HL-60 (cell line): ENCODE data around the gene RPS6KL1.

GRCh38 chr14:74610727-74611323 is 1.2 kb downstream of the LTBP2 start:
- RRBS, result 92% methylated on average over 8 of the region's 44 CpGs

- RRBS, result no CpG with 5 or more reads among the region's 6 CpGs
Observed at GRCh38 chr14:74683248-74683892, 29.5 kb downstream of the AREL1 start.

DNA sequence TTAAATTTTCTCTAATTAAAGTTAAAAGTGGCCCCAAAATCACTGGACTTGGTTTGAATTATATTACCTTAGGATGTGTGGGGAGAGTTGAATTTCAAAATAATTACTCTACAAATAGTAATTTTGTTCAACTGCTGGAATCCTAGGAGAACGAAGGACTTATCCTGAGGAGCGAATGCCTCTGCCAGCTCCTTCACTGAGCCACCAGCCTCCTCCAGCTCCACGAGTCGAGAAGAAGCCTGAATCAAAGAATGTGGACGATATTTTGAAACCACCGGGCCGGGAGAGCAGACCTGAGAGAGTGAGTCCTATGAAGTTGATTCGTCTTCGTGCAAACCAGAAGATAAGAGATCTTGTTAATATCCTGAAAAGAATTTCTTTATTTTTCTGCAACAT is 49.4 kb downstream of the YLPM1 start:
- RRBS, result no CpG with 5 or more reads among the region's 9 CpGs

- RRBS, result 3% methylated on average over 14 of the region's 47 CpGs
Observed at GRCh38 chr14:74923001-74923639, at the start of gene RPS6KL1. Gene RPS6KL1 (minus strand): TSS chr14:74923260.

- RRBS, result no CpG with 5 or more reads among the region's 3 CpGs
Observed at GRCh38 chr14:75068806-75068942, 767 bp upstream of the ZC2HC1C start.

DNA sequence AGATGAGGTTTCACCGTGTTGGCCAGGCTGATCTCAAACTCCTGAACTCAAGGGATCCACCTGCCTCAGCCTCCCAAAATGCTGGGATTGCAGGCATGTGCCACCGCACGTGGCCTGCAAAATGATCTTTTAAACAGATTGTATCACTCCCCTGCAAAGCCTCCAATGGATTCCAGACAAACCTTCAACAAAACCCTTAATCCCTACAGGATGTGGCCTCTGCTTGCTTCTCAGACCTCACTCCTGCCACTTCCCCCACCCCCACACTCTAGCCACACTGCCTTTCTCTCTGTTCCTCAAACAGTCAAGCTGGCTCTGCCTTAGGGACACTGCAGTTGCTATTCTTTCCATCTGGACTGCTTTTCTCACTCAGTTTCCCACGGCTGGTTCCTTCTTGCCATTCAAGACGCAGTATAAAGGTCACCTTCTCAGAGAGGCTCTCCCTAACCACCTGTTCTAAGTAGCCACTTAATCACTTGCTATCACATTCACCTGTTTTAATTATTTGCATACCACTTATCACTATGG is 47.3 kb upstream of the TMED10 start:
- RRBS, result no CpG with 5 or more reads among the region's 5 CpGs

- RRBS, result no CpG with 5 or more reads among the region's 5 CpGs
Observed at GRCh38 chr14:75283796-75284591, 5.4 kb downstream of the FOS start.

- RRBS, result no CpG with 5 or more reads among the region's 10 CpGs
Observed at GRCh38 chr14:75298417-75299127, 19.9 kb downstream of the FOS start.

- RRBS, result no CpG with 5 or more reads among the region's 14 CpGs
Observed at GRCh38 chr14:75401320-75401892, 26.4 kb upstream of the JDP2 start.

- RRBS, result no CpG with 5 or more reads among the region's 18 CpGs
Observed at GRCh38 chr14:75426338-75427364, 1.2 kb upstream of the JDP2 start.

DNA sequence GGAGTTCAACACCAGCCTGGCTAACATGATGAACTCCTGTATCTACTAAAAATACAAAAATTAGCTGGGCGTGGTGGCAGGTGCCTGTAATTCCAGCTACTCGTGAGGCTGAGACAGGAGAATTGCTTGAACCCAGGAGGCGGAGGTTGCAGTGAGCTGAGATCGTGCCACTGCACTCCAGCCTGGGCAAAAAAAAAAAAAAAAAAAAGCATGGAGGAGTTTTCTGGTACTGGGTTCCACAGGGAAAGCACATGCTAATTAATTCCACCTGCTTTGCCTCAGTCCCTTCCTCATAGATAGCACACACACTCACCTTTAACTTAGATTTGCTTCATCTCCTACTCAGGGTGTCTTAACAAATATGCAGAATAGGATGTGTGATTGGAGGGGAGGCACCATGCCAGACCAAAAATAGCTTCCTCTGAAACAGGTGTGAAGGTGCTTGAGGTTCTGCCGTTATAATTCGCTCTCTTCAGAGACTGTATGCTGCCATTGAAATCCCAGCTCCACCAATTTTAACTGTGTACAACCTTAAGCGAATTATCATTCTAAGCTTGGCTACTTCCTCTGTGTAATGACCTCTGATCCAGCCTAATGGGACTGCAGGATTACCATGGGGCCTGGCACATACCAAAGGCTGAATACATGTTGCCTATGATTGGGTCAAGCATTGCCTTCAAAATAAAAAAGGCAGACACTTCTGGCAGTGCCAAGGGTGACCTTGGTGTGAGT is 9.3 kb downstream of the JDP2 start:
- RRBS, result no CpG with 5 or more reads among the region's 7 CpGs

GRCh38 chr14:75439806-75440358 is 12.1 kb downstream of the JDP2 start:
- RRBS, result no CpG with 5 or more reads among the region's 15 CpGs

DNA sequence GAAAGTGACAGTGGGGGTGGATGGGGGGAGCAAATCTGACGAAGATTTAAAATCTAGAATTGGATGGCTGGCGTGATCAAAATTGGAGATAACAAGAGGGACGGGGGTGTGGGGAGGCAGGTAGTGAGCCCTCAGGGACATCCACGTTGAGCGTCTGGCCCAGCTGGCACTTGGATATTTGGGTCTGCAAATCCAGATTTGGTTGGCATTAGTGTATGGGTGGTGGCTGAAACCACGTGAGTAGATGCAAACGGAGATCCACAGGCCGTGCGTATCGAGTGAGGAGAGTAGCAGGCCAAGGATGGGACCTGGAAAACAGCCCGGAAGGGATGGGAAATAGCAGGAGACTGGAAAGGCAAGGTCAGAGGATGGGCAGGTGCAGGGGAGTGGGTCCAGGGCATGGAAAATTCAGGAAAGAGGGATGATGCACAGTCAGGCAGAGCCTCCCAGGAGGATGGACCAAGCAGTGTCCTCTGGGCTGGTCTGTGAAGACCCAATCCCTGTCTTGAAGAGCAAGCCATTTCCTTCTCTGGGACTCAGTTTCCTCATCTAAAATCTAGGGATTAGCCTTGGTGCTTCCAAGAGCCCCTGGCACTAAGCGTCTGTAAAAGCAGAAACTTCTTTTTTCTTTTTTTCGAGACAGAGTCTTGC is 23.6 kb downstream of the JDP2 start:
- RRBS, result no CpG with 5 or more reads among the region's 13 CpGs

DNA sequence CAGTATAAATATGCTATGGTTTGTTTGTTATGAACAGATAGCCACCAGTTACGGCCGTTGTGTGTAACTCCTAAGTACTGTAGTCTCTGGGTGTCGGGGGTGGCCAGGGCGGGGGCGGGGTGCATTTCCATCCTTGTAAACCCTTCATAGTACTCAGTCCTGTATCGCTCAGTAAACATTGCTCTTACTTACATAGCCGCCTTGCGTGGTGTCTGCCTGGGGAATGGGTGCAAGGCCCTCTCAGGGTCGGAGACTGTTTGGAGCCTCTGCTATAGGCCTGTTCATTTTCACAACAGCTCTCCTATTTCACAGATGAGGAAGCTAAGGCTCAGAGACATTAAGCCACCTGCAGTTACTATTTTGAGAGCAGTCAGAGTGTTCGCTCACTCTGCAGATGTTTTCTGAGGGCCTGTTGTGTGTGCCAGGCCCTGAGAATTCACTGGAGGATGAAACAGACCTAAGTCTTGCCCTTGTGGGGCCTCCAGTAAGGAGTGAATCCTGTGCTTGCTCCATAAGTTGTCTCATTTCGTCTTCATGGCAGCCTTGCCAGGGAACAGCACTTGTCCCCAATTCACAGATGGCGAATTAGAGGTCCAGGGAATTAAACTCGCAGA is 42.5 kb downstream of the JDP2 start:
- RRBS, result no CpG with 5 or more reads among the region's 13 CpGs

GRCh38 chr14:75521289-75521913 is 868 bp upstream of the BATF start:
- RRBS, result no CpG with 5 or more reads among the region's 9 CpGs

DNA sequence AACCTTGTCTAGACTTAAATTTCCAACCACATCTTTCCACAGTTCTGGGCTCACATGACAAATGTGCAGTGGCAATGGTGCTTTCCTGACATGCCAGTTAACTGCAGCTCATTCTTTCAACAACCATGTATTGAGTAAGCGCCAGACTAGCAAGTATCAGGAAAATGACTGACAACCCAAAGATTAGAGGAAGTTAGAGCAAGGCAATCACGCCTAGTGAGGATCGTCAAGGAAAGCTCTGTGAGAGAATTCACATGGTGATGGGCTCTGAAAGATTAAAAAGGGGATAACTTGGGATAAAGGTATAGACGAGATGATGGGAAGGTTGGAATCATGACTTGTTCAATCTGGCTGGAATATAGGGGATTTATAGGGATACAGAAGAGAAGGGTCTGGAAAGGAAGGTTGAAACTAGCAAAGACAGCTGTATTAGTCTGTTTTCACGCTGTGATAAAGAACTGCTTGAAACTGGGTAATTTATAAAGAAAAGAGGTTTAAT is 35.9 kb downstream of the FLVCR2 start:
- RRBS, result no CpG with 5 or more reads among the region's 5 CpGs

DNA sequence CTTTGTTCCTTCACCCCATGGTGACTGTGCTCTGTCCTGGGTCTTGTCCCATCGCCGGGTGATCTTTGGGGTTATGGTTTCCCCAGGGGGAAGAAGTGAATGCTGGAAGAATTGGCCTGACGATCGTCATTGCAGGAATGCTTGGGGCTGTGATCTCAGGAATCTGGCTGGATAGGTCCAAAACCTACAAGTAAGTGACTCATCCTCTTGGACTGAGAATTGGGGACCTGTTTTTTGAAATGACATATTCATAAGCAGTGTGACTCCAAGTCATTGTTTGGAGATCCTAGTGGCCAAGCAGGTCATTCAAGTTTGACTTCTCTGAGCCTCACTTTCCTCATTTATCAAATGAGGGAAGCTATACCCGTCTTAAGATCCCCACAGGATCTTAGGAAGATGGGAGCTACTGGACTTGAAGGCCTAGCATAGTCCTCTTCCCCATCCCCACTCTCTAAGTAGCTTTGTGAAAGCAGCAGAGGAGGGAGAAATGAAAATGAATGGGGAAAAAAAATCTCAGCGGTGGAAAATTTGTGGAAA is 25.8 kb downstream of the ERG28 start:
- RRBS, result no CpG with 5 or more reads among the region's 6 CpGs

GRCh38 chr14:75647452-75647937 is 13.2 kb downstream of the ERG28 start:
- RRBS, result no CpG with 5 or more reads among the region's 2 CpGs

GRCh38 chr14:75711526-75712573 is 50.8 kb downstream of the TTLL5 start:
- RRBS, result no CpG with 5 or more reads among the region's 9 CpGs

- RRBS, result 100% methylated on average over 1 of the region's 4 CpGs
Observed at GRCh38 chr14:75934760-75935599, 46.8 kb downstream of the TGFB3 start.